H1 (cell line): ENCODE data around the gene ELF3.

DNA sequence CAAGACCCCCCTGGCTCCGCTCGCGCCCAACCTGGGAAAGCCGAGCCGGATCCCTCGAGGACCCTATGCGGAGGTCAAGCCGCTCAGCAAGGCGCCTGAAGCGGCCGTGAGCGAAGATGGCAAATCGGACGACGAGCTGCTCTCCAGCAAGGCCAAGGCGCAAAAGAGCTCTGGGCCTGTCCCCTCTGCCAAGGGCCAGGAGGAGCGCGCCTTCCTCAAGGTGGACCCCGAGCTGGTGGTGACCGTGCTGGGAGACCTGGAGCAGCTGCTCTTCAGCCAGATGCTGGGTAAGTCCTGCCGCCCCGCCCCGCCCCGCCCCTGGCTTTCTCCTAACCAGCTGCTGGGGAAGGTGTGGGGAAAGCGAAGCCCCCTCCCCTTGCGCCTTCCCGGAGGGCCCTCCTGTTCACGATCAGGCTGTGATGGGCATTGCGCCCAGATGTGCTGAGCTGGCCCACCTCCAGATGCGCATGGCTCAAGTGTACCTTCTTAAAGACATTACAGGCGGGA lies 110.3 kb downstream of the NAV1 start:
- RRBS, result 2% methylated on average over 5 of the region's 31 CpGs
CAGE:
- cytosol, long polyA plus RNA, result no peak
- long polyA plus RNA, result no peak
- nucleus, long polyA plus RNA, result start-site peak on the minus strand centred at position 266 of the sequence, 18 bp wide, 13 reads

GRCh38 chr1:201874436-201875286 lies 14.0 kb upstream of the SHISA4 start:
- RRBS, result no CpG with 5 or more reads among the region's 3 CpGs
CAGE:
- cytosol, long polyA plus RNA, result no peak
- long polyA plus RNA, result no peak
- nucleus, long polyA plus RNA, result no peak

DNA sequence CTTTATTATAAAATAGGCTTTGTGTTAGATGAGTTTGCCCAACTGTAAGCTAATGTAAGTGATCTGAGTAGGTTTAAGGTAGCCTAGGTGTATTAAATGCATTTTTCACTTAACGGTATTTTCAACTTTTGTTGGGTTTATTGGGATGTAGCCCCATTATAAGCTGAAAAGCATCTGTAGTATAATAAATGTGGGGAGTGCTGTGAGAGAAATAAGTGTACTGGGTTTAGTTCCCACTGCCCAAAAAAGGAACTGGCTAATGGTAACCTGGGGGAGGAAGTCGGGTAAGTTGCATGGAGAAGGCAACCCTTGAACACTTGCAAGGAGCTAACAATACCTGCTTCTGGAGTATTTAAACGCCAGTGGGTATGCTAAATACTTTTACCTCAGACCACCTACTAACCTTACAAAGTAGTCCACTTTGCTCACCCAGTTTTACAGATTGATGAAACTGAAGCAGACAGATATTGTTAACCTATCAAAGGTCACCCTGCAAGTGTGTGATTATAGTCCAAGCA lies 7.8 kb upstream of the SHISA4 start:
- RRBS, result no CpG with 5 or more reads among the region's 3 CpGs
CAGE:
- cytosol, long polyA plus RNA, result no peak
- long polyA plus RNA, result no peak
- nucleus, long polyA plus RNA, result no peak

GRCh38 chr1:201890226-201891137 lies 1.8 kb downstream of the SHISA4 start:
- RRBS, result no CpG with 5 or more reads among the region's 10 CpGs
CAGE:
- cytosol, long polyA plus RNA, result no peak
- long polyA plus RNA, result no peak
- nucleus, long polyA plus RNA, result no peak

DNA sequence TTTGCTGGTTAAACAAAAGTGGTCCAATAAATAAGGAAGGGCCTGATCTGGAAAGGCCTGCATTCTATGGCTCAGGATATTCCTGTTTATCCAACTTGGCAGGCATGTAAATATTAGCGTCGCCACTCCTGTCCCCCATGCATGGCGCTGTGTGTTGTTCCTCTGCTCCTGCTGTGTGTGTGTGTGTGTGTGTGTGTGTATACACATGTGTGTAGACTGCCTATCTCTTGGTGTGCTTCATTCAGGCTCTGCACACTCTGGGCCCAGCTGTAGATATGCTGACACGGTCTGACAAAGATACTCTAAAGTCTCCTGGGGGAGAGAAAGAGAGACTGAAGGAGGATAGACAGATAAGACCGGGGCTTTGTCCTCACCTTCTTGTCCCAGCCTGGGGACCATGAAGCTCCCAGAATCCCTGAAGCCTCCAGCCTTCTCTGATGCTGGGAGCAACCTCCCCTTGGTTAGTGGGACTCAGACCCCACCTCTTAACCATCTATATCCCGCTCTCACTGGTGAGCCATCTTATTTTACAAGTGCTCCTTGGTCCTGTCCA lies 6.7 kb downstream of the LMOD1 start:
- RRBS, result no CpG with 5 or more reads among the region's 6 CpGs
CAGE:
- cytosol, long polyA plus RNA, result no peak
- long polyA plus RNA, result no peak
- nucleus, long polyA plus RNA, result no peak

- RRBS, result no CpG with 5 or more reads among the region's 3 CpGs
CAGE:
- cytosol, long polyA plus RNA, result no peak
- long polyA plus RNA, result no peak
- nucleus, long polyA plus RNA, result no peak
Measured at GRCh38 chr1:201961878-201962161, 6.5 kb downstream of the TIMM17A start.

- RRBS, result no CpG with 5 or more reads among the region's 1 CpG
CAGE:
- cytosol, long polyA plus RNA, result no peak
- long polyA plus RNA, result no peak
- nucleus, long polyA plus RNA, result no peak
Measured at GRCh38 chr1:201965176-201965499, 9.8 kb downstream of the TIMM17A start.

GRCh38 chr1:202009958-202010873 lies at the start of gene ELF3:
ELF3 (plus strand) TSS chr1:202010587.
- RRBS, result 1% methylated on average over 7 of the region's 22 CpGs
CAGE:
- cytosol, long polyA plus RNA, result start-site peak on the minus strand at chr1:202010360-202010419, 218 reads; start-site peak on the plus strand at chr1:202010581-202010629, 186 reads
- long polyA plus RNA, result start-site peak on the plus strand at chr1:202010581-202010626, 263 and 296 reads in 2 replicates
- nucleus, long polyA plus RNA, result start-site peak on the minus strand at chr1:202010401-202010426, 140 reads; start-site peak on the plus strand at chr1:202010618-202010626, 92 reads

GRCh38 chr1:202133059-202133355 lies 10.3 kb downstream of the GPR37L1 start:
- RRBS, result no CpG with 5 or more reads among the region's 13 CpGs
CAGE:
- cytosol, long polyA plus RNA, result no peak
- long polyA plus RNA, result no peak
- nucleus, long polyA plus RNA, result no peak

DNA sequence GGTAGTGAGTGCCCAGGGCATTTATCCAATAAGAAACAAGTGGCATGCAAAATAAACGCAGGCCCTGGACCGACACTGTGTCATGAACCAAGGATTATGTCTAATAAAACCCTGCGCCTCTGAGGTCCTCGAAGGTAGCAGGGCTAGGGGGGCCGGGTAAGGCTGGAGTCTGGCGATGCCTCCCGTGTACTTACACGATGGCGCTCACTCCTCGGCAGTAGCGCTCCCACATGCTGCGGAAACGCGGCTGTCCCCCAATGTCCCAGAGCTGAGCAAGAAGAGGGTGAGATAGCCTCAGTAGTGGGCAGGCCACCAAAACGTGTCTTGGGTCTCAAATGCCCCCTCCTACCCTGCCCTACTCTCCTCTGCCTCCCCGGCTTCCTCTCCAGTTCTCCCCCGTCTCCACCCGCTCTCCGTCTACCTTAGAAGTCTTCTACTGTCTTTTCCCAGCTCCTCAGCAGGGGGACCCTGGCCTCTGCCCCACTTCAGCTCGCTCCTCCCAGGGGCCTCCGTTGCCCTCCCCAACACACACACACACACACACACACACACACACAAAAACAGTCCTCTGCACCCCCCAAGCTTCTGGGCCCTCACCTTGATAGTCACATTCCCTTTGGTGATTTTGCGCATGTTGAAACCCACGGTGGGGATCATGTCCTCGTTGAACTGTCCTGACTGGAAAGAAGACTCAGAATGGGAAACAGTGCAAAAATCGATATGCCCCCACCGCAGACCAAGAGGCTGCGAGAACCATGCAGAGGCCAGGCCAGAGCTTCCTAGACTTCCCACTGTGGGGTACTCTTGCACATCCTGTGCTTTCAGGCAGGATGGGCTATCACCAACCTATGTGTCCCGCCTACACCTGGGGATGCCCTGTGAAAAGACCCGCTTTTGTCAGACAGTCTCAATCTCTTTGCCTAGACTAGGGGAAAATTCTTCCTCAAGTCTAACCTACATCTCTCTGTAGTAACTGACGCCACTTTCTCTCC lies 6.5 kb downstream of the ARL8A start:
- RRBS, result no CpG with 5 or more reads among the region's 30 CpGs
CAGE:
- cytosol, long polyA plus RNA, result no peak
- long polyA plus RNA, result no peak
- nucleus, long polyA plus RNA, result no peak

- RRBS, result no CpG with 5 or more reads among the region's 9 CpGs
CAGE:
- cytosol, long polyA plus RNA, result no peak
- long polyA plus RNA, result no peak
- nucleus, long polyA plus RNA, result no peak
Measured at GRCh38 chr1:202155192-202155915, 5.0 kb downstream of the PTPN7 start.

DNA sequence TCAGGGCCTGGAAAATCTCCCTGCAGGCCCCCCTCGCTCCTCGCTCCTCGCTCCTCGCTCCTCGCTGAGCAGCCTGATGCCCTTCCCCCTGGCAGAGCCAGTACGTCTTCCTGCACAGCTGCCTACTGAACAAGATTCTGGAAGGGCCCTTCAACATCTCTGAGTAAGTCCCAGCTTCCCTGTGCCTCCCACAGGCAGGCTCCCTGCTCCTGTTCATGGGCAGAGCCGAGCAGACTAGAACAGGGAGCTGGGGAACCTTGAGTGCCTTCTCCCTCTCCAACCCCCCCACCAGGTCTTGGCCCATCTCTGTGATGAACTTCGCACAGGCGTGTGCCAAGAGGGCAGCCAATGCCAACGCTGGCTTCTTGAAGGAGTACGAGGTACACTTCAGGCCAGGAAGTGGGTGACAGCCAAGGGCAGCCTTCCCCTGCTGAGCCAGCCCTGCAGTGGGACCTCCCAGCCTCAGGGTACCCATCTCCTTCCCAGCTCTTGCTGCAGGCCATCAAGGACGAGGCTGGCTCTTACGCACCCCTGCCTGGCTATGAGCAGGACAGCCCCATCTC lies 6.5 kb upstream of the LGR6 start:
- RRBS, result no CpG with 5 or more reads among the region's 13 CpGs
CAGE:
- cytosol, long polyA plus RNA, result no peak
- long polyA plus RNA, result no peak
- nucleus, long polyA plus RNA, result no peak

GRCh38 chr1:202234328-202234706 lies 40.7 kb downstream of the LGR6 start:
- RRBS, result no CpG with 5 or more reads among the region's 2 CpGs
CAGE:
- cytosol, long polyA plus RNA, result no peak
- long polyA plus RNA, result no peak
- nucleus, long polyA plus RNA, result no peak

GRCh38 chr1:202235769-202236858 lies 42.5 kb downstream of the LGR6 start:
- RRBS, result no CpG with 5 or more reads among the region's 19 CpGs
CAGE:
- cytosol, long polyA plus RNA, result no peak
- long polyA plus RNA, result no peak
- nucleus, long polyA plus RNA, result start-site peak on the plus strand at chr1:202235833-202235898, 6 reads

DNA sequence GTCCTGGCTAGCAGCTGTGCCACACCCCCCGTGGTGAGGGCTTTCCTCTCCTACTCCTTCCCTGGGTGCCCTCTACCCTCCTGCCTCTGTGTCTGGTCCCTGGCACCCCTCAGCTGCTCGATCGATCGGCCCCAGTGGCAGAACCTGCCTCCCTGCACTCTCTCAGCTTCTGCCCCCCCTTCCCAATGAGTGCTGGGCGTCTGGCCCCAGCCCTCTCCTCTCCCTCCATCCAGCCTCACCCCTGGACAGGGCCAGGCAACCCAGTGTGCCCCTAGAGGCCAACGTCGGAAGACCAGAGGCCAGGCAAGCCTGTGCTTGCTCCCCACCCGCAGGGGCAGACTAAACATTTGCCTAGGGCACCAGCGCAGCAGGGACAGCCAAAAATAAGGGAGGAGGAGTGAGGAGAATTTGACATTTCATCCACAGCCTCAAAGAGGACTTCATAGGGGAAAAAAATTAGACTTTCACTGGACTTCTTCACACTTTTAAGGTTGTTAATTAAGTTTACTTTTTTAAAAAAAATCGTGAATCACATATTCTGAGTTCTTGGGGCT lies 43.5 kb downstream of the LGR6 start:
- RRBS, result no CpG with 5 or more reads among the region's 10 CpGs
CAGE:
- cytosol, long polyA plus RNA, result no peak
- long polyA plus RNA, result no peak
- nucleus, long polyA plus RNA, result no peak

DNA sequence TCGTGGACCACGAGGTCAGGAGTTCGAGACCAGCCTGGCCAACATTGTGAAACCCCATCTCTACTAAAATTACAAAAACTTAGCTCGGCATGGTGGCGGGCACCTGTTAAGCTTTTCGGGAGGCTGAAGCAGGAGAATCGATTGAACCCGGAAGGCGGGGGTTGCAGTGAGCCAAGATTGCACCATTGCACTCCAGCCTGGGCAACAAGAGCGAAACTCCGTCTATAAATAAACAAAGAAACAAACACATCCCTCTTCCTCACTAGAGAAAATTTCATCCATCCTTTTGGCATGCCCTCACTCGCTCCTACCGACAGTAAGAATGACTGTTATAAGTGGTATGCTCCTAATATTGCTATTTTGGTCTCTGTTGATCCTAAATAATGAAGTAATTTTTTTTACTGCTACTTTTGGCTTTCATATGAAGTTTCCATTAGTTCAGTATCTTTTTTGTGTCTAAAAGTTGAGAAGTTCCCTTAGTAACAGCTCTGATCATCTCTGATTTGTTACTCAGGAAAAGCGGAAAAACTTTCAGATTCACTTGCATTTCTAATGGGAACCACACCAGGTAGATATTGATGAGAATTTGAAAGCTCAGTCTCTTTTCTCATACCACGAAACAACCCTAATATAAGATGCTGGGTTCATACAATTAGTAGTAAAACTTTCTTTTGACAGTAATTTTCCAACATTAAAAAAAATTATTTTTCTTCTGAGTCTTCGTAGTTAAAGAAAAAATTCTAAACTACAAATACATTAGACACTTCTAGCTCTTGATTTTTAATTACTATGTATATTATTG lies 166.5 kb downstream of the SYT2 start:
- RRBS, result no CpG with 5 or more reads among the region's 16 CpGs
CAGE:
- cytosol, long polyA plus RNA, result no peak
- long polyA plus RNA, result no peak
- nucleus, long polyA plus RNA, result no peak

- RRBS, result no CpG with 5 or more reads among the region's 3 CpGs
CAGE:
- cytosol, long polyA plus RNA, result no peak
- long polyA plus RNA, result no peak
- nucleus, long polyA plus RNA, result no peak
Measured at GRCh38 chr1:202545680-202546191, 164.5 kb downstream of the SYT2 start.

GRCh38 chr1:202553508-202554029 lies 156.7 kb downstream of the SYT2 start:
- RRBS, result no CpG with 5 or more reads among the region's 3 CpGs
CAGE:
- cytosol, long polyA plus RNA, result no peak
- long polyA plus RNA, result no peak
- nucleus, long polyA plus RNA, result no peak

GRCh38 chr1:202593854-202594210 lies 116.4 kb downstream of the SYT2 start:
- RRBS, result no CpG with 5 or more reads among the region's 4 CpGs
CAGE:
- cytosol, long polyA plus RNA, result no peak
- long polyA plus RNA, result no peak
- nucleus, long polyA plus RNA, result no peak

- RRBS, result no CpG with 5 or more reads among the region's 9 CpGs
CAGE:
- cytosol, long polyA plus RNA, result no peak
- long polyA plus RNA, result no peak
- nucleus, long polyA plus RNA, result no peak
Measured at GRCh38 chr1:202811827-202812271, 3.6 kb upstream of the KDM5B start.